Metastatic Lung Carcinoma in the Adrenal Gland (tissue), 1 donor: Measurements from ENCODE around the gene TDP1.

DNA sequence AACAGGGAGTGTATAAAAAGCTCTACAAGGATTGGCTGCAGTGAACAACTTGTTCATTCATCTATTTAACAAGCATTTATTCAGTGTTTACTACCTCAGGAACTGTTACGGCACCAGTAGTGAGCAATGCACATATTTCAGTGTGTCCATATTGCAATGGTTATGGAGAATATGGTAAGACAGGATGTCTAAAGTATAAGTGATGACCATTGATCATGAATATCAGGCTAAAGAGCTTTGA, 854.2 kb upstream of the SEL1L start:
- PRO-cap, result no peak

DNA sequence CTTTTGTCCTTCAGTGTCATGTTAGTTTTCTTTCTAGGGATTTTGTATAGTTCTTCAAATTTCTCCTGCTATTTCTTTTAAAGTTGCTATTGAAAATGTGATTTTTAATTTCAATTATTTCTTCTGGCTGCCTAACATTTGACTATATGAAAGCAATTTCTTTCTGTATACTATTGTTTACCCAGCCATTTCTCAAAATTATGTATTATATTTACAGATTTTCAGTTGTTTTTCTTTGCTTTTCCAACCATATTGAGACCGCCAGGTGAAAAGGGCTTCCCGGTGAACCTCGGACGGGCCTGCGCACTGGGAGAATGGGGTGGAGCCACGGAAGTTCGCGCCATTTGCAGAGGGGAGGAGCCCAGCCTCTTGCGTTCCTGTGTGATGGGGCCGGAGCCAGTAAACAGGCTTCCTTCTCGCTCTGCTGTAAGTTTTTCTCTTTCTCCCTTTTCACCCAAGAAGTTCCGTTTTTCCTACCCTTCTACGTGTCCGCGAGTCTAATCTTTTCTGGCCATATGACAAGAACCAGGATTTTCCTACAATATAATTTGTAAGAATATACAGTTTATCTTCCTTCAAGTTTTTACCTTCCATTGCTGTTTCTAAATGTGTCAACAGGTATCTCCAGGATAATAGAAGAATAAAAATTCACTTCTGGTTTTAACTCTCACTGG, 1108.7 kb upstream of the SEL1L start:
- PRO-cap, result unidirectional peak, plus-strand start at position 374 of the sequence

- PRO-cap, result no peak
These were observed 1367.3 kb upstream of the SEL1L start for GRCh38 chr14:82901026-82901327.

DNA sequence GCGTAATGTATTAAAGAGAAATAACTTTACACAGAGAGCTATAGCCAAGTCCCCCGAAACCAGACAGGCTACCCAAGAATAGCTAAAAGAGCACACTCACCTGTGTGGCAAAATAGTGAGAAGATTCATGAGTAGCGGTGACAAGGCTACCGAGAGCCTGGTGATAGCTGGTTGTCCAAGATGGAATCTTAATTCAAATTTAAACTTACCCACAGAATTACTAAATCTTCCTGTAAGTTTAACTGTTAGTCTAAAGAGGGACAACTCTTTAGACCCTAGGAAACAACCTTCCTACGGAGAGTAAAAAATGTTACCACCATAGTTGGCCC, 1358.6 kb upstream of the FLRT2 start:
- PRO-cap, result no peak

DNA sequence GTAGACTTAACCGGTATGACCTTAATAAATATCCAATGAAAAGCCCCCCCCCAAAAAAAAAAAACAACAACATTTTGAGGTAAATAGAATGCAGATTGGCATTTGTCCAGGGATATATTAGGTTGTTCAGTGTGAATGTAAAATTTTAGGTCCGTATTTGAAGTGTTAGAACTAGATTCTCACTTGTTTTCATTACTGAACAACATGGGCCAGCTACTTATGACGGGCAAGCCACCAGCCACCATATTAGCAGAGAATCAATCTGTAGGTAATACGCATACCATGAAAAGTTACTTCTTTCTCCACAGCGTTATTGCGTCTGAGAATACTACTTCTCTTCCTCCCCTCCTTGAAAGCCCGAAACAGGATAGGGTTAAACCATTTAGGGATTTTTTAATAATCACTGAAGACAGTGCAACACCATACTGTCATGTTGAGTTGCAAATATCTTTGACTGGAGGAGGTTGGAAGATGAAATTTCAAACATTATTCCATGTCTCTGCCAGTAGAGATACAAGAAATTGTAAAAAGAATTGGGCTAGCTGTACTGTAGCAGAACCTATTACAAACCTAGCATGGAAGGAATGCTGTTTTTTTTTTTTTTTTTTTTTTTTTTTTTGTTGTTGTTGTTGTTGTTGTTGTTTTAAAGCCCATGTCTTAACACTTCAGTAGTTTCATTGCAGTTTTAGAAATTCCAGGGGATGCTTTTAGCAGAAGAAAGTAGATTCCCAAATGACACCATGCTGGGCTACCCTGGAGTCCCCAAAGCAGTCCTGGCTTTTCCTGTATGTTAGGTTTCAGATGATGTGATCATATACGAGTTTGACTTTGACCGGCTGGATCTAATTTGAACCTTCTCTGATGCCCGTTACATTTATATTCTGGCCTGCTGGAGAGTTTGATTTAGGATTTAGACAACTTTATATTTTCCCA, 5.6 kb downstream of the FLRT2 start:
- PRO-cap, result no peak

DNA sequence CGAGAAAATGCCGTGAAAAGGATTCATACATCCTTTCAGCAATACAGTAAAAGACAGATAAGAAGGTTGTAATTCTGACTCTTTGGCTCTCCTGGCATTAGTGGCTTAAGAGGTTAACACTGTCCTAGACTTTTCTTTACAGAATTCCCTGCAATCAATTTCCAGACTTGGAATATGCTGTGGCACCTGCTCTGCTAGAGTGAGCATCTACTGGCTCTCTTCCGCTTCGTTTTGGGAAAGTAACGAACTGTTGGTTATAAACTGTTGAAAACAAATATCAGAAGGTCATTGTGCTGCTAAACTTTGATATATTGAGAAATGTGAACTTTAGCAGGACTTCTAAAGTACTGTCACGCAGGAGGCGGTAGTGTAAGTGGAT, 348.8 kb downstream of the FLRT2 start:
- PRO-cap, result no peak

DNA sequence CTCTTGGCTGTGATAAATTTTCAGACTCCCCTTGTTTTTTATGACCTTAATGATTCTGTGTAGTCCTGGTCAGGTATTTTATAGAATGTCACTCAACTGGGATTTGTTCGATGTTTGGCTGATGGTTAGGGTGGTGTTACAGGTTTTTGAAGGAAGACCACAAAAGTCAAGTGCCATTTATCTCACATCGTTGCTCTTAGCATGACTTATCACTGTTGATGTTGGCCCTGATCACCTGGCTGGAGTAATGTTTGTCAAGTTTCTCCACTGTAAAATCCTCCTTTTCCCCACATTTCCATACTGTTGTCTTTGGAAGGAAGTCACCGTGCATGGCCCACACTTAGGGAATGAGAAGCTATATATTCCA, 151.2 kb downstream of the GALC start:
- PRO-cap, result no peak

- PRO-cap, result no peak
These were observed 742 bp downstream of the GALC start for GRCh38 chr14:87992165-87992715.

DNA sequence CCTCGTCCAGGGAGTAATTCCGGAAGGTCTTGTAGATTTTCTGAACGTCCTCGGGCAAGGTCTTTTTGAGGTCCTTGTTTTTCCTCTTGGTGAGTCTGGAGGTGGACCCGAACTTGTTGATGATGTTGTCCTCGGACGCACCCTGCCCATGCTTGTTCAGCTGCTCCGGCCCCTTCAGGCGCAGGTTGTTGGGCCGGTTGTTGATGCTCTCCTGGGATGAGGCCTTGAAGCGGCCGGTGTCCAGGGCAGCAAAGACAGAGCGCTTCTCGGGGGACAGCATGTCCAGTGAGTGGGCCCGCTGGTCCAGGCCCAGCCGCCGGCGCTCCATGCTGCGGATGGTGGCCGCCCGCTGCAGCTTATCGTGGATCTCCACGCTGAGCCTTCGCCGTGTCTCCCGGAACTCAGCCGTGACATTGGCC, 137.4 kb downstream of the KCNK10 start:
- PRO-cap, result no peak

GRCh38 chr14:88189010-88189814, 133.9 kb downstream of the KCNK10 start:
- PRO-cap, result no peak

GRCh38 chr14:88947986-88948452, 123.6 kb downstream of the TTC8 start:
- PRO-cap, result no peak

- PRO-cap, result unidirectional peak, plus-strand start at chr14:89040875; unidirectional peak, plus-strand start at chr14:89040933
These were observed 216.1 kb downstream of the TTC8 start for GRCh38 chr14:89040416-89041110.

DNA sequence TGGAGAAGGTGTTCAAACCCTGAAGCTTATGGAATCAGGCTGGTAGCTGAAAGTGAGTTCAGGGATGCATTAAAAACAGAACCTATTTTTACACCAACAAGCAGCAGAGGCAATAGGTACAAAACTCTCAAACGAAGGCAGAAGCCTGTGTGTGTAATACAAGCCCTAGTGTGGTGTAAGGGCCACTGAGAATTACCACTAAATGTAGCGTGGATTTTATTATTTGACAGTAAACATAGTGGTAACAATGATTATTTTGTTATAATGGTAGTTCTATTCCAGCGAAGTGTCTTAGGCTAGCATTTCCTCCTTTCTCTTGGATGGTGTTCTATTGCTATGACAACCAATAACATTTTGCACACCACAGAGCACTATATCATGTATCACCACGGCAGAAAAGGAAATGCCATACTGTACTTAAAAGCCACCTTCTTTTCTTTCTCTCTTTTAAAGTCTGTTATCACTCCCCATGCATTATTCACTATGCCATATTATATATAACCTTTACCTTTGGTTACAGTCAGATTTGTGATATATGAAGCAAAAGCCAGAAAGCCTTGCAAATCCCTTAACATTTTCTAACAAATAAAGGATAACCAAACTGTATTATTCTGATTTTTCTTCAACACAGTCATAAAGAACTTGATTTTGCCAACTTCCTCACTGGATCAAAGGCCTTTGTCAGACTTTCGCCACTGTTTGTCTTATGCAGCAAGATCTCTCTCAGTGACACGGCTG, 195.9 kb downstream of the FOXN3 start:
- PRO-cap, result no peak

GRCh38 chr14:89351361-89352029, 65.5 kb downstream of the FOXN3 start:
- PRO-cap, result no peak

DNA sequence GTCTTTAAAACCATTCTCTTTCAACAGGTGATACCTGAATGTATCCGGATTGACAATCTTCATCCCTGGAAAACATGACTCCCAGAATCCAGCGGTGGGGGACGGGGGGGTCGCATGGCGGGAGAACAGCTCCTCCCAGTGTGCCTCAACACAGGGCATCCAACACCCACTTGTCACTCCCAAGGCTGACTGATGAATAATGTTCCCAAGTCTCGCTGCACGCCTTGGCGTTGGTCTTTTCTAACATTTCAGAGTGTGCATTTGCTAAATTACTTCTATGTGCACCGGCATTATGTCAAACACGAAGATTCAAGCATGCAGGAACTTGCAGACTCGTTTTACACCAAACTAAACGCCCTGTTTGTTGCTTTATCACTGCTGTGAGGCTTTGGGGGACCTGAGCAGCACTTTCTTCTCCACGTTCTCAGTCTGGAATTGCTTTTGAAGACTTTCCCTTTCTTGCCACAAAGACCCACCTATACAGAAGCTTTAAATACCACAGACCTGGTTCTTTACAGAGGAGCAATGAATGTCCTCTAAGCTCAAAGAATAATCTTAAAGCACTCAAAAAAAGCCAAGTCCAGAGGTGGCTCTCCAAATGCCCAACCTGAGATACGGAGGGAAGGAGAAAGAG, 7.7 kb downstream of the FOXN3 start:
- PRO-cap, result no peak

DNA sequence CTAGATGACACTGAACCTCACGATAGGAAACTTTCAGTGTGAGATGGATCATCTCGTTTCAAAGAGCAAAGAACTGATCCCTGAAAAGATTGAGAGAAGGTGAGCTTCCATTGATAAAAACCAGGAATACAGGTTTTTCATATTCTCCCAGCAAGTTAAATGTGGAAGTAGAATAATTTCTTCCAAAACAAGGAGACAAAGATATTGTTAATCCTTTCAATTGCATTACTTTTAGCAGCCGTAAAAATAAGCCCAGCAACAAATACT, 212.0 kb upstream of the FOXN3 start:
- PRO-cap, result no peak

DNA sequence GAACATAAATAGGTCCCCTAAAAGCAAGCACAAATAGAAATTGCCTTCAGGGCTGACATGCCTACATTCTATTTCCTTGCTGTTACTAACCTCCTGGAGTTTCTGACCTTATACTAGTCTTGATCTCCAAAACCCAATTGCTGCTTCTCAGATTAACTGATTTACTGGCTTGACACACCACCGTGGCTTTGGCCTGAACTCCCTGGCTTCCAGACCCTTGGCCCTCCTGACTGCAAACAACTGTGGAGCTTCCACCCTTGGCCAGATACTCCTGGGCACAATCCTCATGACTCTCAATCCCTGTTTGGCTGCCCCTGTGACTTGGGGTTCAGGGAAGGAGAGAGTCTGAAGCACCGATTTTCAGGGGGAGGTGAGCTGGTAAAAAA, 242.2 kb upstream of the FOXN3 start:
- PRO-cap, result no peak

DNA sequence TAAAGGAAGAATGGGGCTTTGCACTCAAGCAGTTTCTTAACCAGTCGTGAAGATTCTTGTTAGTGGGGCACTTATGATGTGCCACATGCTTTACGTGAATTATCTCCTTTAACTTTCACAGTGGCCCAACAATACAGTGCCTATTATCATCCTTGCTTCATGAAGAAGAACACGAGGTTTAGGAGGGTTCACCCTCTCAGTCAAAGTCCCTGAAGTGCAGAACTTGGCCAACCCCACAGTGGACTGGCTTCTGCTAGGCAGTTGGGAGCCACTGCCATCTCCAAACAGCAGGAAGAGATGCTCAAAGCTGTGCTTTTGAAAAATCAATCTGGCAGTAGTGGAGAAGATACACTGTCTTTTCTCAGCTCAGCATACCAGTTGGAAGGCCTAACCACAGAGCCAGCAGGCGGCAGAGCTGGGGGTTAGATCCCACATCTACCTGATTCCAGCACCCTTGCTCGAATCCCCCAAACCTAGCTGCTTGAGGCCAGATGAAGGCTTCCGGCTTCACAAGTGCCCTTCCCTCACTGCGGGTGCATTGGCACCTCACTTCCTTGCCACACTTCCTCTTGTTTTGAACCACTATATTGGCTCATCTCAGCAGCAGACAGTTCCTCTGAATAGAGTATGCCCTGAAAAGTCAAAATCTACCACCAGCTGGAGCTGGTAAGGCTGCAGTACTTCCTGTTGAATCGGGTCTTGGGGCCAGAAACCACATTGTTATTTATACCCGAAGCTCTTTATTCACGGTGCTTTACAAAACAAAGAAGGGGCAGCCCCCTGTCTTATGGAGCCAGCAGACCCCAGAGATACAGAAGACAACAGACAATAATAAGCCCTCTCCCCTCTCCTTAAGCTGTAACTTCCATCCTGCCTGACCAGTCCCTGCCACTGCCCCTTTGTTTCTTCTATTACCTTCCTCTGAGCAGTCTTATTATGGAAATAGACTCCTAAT, 233.8 kb downstream of the EFCAB11 start:
- PRO-cap, result no peak

DNA sequence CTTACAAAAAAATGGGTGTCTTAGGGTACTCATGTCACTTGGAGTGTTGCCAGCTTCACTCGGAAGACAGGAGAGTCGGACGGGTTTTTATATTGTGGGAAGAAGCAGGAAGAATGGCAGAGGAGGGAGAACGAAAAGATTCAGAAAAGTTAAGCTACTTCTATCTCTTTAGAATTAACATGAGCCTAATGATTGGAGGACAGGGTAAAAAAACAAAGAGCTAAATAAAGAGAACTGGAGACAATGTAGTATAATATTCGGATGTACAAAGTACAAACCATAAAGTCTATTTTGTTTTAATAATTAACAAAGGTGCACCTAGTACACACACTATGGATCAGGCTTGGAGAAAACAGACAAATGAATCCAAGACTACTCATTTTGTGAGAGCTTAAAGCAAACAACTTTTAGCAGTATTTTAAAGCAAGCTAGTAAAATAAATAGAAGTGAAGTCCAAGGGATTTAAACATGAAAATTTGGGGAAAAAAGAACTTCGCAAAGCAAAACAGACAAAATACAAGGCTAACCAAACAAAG, 43.8 kb downstream of the EFCAB11 start:
- PRO-cap, result no peak

- PRO-cap, result bidirectional peak, plus-strand start at chr14:89955927, minus-strand start at chr14:89955804; bidirectional peak, plus-strand start at chr14:89956499, minus-strand start at chr14:89956505; unidirectional peak, minus-strand start at chr14:89956573
These were observed at the start of gene TDP1 for GRCh38 chr14:89955549-89956640. TSS of gene TDP1 (plus strand) at chr14:89955927.